ENCODE measurements around the genes MME and C3orf33.

DNA sequence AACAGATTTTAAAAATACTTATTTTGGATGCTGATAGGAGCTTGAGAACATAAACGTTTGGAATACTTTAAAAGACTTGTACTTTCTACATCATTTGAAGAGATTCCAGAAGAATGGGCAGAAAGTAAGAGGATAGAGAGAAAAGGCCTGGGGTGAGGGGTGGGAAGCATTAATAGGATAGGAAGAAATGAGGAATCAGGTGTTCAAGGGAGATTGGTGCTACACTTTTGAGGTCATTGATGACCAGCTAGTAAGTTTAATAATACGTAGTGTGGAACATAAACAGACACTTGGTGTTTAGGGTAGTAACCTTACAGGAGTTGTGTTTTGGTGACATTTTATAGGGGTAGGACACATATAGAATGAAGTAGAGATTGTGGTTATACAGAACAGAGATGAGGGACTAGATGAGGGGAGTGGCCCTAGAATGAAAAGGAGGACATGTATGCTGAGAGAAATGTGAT, 7.8 kb downstream of the MBNL1 start:
- PRO-cap: no peak
CAGE:
- cytosol, long polyA minus RNA: start-site peak on the plus strand centred at position 310 of the sequence, 72 bp wide, 7 reads
- cytosol, long polyA plus RNA: no peak
- long polyA plus RNA: no peak
- nucleus, long polyA minus RNA: no peak
- nucleus, long polyA plus RNA: no peak

GRCh38 chr3:152302370-152303060, 33.8 kb downstream of the MBNL1 start:
- PRO-cap: no peak
CAGE:
- cytosol, long polyA minus RNA: no peak
- cytosol, long polyA plus RNA: no peak
- long polyA plus RNA: no peak
- nucleus, long polyA minus RNA: no peak
- nucleus, long polyA plus RNA: no peak

- PRO-cap: no peak
CAGE:
- cytosol, long polyA minus RNA: no peak
- cytosol, long polyA plus RNA: no peak
- long polyA plus RNA: no peak
- nucleus, long polyA minus RNA: no peak
- nucleus, long polyA plus RNA: no peak
Measured at GRCh38 chr3:152321754-152322593, 53.2 kb downstream of the MBNL1 start.

DNA sequence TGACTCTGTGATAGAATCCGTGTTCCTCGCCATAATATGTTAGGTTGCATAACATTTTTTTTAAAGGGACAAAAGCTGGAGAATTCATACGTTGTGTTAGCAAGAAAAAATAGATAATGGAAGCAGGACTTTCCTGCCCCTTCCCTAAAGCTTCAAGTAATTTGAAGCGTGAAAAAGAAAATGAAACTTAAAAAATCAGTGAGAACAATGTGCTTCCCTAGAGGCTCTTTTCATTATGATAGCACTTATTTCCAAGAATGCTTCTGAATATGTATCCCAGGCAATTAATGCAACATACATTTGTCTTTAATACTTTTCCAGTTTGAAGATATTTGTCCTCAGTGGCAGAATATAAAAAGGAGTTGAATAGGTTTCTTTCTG, 113.6 kb downstream of the MBNL1 start:
- PRO-cap: no peak
CAGE:
- cytosol, long polyA minus RNA: no peak
- cytosol, long polyA plus RNA: no peak
- long polyA plus RNA: no peak
- nucleus, long polyA minus RNA: no peak
- nucleus, long polyA plus RNA: no peak

- PRO-cap: no peak
CAGE:
- cytosol, long polyA minus RNA: no peak
- cytosol, long polyA plus RNA: no peak
- long polyA plus RNA: no peak
- nucleus, long polyA minus RNA: no peak
- nucleus, long polyA plus RNA: no peak
Measured at GRCh38 chr3:152416748-152417482, 148.2 kb downstream of the MBNL1 start.

GRCh38 chr3:152621082-152621614, 213.8 kb upstream of the P2RY1 start:
- PRO-cap: no peak
CAGE:
- cytosol, long polyA minus RNA: no peak
- cytosol, long polyA plus RNA: no peak
- long polyA plus RNA: no peak
- nucleus, long polyA minus RNA: no peak
- nucleus, long polyA plus RNA: no peak

- PRO-cap: no peak
CAGE:
- cytosol, long polyA minus RNA: no peak
- cytosol, long polyA plus RNA: no peak
- long polyA plus RNA: no peak
- nucleus, long polyA minus RNA: no peak
- nucleus, long polyA plus RNA: no peak
Measured at GRCh38 chr3:153159039-153159330, 3.0 kb upstream of the RAP2B start.

GRCh38 chr3:153161761-153162123, 284 bp upstream of the RAP2B start:
- PRO-cap: bidirectional peak, plus-strand start at chr3:153162229, minus-strand start at chr3:153162067
CAGE:
- cytosol, long polyA minus RNA: no peak
- cytosol, long polyA plus RNA: no peak
- long polyA plus RNA: no peak
- nucleus, long polyA minus RNA: no peak
- nucleus, long polyA plus RNA: no peak

DNA sequence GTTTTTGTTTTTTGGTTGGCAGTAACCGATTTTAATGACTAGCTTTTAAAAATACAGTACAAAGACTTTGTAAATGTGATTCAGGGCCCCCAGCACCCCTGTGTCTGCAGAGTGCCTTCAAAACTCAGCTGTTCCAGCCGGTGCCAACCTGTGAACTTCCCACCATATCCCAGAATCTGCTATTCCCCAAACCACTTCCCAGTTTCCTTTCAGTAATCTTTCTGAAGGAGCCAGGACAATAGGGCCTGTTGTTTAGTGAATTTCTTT, 2.1 kb downstream of the RAP2B start:
- PRO-cap: unidirectional peak, minus-strand start at position 158 of the sequence
CAGE:
- cytosol, long polyA minus RNA: no peak
- cytosol, long polyA plus RNA: no peak
- long polyA plus RNA: no peak
- nucleus, long polyA minus RNA: no peak
- nucleus, long polyA plus RNA: no peak

GRCh38 chr3:153247593-153247823, 85.5 kb downstream of the RAP2B start:
- PRO-cap: no peak
CAGE:
- cytosol, long polyA minus RNA: no peak
- cytosol, long polyA plus RNA: no peak
- long polyA plus RNA: no peak
- nucleus, long polyA minus RNA: no peak
- nucleus, long polyA plus RNA: no peak

DNA sequence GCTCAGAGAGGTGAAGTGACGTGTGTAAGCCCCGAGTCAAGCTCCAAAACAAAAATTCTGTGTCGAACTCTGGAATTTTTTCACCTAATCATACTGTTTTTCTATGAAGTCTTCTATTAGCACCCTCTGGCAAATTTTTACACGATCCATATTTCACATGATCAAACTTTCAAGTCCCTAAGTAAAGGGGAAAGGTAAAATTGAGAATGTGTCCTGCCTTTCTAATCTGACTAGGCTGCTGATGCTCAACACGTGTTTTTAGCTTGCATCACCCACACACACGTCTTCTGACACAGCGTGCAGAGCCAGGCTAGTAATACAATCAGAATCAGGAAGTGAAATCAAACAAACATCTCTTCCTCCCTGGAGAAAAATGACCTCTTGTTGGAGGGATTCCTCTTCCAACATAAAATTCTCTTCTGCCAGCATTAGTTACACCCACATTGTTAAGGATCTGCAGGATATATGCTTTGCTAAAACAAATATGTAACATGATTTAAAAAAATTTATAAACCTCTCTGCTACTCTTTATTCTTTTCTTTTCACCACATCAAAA, 122.3 kb downstream of the RAP2B start:
- PRO-cap: no peak
CAGE:
- cytosol, long polyA minus RNA: no peak
- cytosol, long polyA plus RNA: no peak
- long polyA plus RNA: no peak
- nucleus, long polyA minus RNA: no peak
- nucleus, long polyA plus RNA: no peak

GRCh38 chr3:153293196-153293672, 131.2 kb downstream of the RAP2B start:
- PRO-cap: no peak
CAGE:
- cytosol, long polyA minus RNA: no peak
- cytosol, long polyA plus RNA: no peak
- long polyA plus RNA: no peak
- nucleus, long polyA minus RNA: no peak
- nucleus, long polyA plus RNA: no peak

- PRO-cap: no peak
CAGE:
- cytosol, long polyA minus RNA: no peak
- cytosol, long polyA plus RNA: no peak
- long polyA plus RNA: no peak
- nucleus, long polyA minus RNA: no peak
- nucleus, long polyA plus RNA: no peak
Measured at GRCh38 chr3:153734572-153735721, 386.2 kb upstream of the ARHGEF26 start.

DNA sequence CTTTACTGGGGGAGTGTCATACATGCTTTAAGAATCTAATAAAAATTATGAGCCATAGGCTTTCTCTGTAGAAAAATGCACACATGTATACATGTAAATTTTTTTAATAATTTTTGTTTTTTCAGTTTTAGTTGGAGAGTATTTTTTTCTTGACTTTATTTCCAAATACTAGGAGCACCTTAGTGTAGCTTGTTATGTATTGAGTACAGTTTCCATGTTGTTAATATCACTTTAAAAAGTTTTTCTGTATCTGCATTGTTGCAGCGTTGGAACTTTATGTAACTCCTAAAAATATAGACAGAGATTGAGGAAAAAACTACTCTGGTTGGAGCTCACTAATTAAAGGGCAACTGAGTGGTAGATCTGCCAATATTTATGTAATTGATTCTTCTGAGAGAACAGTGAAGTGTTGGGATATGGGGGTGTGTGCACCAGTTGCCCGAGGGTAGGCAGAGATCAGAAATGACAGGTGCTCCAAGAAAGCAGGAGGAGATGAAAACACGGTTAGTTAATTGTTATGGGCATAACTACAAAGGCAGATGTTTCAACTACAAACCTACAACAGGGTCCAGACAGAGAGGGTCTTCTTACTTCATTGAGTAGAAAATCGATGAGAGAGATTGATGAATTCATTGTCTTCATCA, 17.1 kb downstream of the ARHGEF26 start:
- PRO-cap: no peak
CAGE:
- cytosol, long polyA minus RNA: no peak
- cytosol, long polyA plus RNA: no peak
- long polyA plus RNA: no peak
- nucleus, long polyA minus RNA: no peak
- nucleus, long polyA plus RNA: no peak

DNA sequence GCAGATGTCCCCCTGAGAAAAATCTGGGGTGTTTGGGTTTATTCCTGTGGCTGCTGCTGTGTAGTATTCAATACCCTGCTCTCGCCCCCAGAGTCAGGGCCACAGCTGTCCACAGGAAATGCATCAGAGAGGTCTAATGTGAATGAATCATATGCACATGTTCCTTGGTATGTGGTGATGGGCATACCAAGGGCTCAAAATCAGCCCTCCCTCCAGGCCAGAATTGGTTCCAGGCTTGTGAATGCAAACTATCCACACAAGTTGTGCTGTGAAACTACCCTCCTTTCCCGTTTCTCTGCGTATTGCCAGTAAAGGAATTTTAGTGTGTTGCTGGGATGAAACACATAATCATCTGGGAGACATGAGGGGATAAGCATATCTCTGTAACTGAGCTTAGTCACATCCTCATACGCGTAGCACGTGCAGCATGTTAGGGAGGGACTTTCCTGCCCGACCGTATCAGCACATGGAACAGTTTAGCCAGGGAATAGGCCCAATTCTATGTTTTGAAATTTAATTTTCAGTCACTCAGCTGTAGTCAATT, 9.2 kb upstream of the MME start:
- PRO-cap: bidirectional peak, plus-strand start at position 220 of the sequence, minus-strand start at position 72 of the sequence
CAGE:
- cytosol, long polyA minus RNA: no peak
- cytosol, long polyA plus RNA: no peak
- long polyA plus RNA: no peak
- nucleus, long polyA minus RNA: no peak
- nucleus, long polyA plus RNA: no peak

DNA sequence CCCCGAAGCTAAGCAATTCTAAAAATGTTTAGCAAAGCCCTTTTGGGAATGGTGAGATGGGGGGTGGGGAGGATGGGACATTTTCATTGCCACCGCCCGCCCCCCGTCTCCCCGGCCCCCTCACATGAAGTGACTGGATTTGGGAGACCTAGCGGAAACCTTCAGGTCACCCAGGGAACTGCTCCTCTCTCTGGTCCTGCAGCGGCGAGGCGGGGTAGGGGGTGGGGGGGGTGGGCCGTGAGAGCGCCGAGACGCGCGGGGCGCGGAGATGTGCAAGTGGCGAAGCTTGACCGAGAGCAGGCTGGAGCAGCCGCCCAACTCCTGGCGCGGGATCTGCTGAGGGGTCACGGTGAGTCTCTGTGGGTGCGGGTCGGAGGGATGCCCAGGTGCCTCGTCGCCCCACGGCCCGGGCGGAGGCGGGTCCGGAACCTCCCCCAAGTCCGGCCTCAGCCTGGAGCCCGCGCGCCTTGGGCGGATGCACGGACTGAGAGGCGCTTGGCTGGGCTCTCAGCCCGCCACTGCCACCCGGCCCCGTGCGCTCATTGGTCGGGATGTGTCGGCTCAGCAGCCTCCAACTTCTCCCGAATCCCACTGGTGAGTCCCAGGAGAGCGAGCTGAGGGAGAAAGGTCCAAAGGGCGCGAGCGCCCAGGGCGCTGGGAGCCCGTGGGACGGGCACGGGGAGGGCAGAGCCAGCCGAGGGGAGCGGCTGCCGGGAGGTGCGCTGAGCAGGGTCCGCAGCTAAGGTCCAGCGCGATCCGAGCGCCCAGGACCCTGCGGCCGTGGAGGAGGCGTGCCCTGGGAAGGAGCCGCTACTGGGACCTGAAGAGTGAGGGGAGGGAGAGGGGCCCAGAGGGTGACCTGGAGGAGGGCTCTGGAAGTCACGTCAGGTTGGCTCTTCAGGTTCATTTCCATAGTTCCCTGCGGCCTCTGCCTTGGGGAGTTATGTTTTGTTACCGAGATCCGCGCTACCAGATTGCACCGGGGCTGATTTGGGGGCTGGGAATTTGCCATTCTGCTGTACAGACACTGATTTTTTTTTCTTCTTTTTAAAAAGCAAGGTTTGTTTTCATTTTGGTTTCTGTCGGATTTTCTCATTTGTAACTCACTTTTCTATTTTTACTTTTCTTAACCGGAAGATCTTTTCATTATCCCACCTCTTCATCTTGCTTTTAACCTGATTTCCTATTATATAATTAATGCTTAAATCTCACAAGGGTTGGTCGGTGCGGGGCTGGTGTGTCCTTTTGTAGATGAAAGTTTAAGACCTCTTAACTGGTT, at the start of gene MME:
Gene MME (plus strand): TSS at position 912 of the 1,279 bp plus-strand sequence.
- PRO-cap: unidirectional peak, plus-strand start at position 249 of the sequence; bidirectional peak, plus-strand start at position 632 of the sequence, minus-strand start at position 520 of the sequence
CAGE:
- cytosol, long polyA minus RNA: no peak
- cytosol, long polyA plus RNA: no peak
- long polyA plus RNA: start-site peak on the plus strand centred at position 254 of the sequence, 58 bp wide, 84 and 38 reads in 2 replicates; start-site peak on the plus strand centred at position 581 of the sequence, 78 bp wide, 21 and 16 reads in 2 replicates
- nucleus, long polyA minus RNA: start-site peak on the plus strand centred at position 270 of the sequence, 14 bp wide, 52 reads; start-site peak on the plus strand centred at position 473 of the sequence, 20 bp wide, 29 reads; start-site peak on the plus strand centred at position 567 of the sequence, 62 bp wide, 85 reads
- nucleus, long polyA plus RNA: start-site peak on the plus strand centred at position 203 of the sequence, 160 bp wide, 22 and 30 reads in 2 replicates; start-site peak on the plus strand centred at position 558 of the sequence, 81 bp wide, 22 and 22 reads in 2 replicates

DNA sequence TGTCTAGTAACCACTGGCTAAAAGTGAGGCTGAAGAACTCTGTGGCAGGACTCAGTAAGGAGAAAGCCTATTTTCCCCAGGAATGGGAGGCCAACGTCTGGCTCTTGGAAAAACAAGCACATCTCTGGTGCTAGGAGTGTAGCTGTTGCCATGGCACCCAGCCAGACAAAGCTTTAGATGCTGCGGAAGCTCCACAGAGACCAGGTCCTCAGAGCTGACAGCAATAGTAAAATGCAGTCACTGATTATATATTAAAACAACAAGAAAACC, 124.9 kb upstream of the STRIT1 start:
- PRO-cap: no peak
CAGE:
- cytosol, long polyA minus RNA: no peak
- cytosol, long polyA plus RNA: no peak
- long polyA plus RNA: no peak
- nucleus, long polyA minus RNA: no peak
- nucleus, long polyA plus RNA: no peak

DNA sequence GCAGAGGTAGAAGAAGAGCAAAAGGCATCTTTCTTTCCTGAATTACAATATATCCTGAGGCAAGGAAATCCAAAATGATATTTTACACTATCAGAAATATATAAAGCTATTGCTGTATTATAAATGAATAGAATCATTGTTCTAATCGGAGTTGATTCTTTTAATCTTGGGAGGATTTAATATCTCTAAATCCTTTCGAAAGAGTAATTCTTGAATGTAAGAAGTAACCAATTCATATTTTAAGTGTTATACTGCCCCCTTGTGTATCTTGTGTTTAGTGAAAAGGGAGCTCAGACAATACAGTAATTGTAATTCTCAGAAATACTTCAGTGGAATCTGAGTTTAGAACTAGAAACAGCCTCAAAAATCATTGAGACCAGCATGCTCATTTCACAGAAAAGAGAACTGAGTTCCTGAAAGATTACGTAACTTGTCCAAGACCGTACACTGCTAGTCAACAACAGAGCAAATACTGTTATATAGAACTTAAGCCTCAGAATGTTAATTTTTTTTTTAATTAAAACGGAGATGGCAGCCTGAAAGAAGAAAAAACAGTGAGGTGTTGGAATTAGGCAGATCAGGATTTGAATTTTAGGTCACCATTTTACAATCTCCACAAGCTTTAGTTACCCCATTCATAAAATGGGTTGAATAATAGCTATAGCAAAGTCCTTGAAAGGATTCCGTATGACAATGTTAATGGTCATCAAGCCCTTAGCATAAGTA, 42.9 kb downstream of the PLCH1 start:
- PRO-cap: no peak
CAGE:
- cytosol, long polyA minus RNA: no peak
- cytosol, long polyA plus RNA: no peak
- long polyA plus RNA: no peak
- nucleus, long polyA minus RNA: no peak
- nucleus, long polyA plus RNA: no peak

DNA sequence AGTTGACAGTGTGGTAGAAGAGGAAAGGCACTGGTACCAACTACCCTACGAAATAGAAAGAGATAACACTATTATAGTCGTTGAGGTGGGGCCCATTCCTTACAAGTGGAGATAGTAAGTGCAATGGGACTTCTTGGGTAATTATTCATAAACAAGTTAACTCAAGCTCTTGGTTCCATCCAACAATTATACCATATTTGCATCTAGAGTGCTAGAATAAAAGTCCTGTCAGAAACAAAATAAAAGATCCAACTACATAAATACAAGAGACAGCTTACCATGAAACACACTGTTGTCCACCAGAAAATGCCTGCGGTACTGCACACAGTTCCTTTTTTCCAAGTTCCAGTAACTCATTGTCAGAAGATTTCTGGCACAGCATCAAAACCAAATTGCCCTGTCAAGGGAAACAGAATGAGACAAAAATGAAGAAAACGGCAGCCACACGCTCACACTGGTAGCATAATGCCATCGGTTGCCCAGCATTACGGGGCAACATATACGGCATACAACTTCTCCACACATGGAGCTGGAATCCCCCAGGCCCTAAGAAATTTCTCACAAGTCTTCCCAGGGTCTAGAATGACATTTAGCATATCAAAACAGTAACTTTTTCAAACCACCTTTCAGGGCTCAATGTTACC, 40.9 kb downstream of the PLCH1 start:
- PRO-cap: no peak
CAGE:
- cytosol, long polyA minus RNA: no peak
- cytosol, long polyA plus RNA: no peak
- long polyA plus RNA: no peak
- nucleus, long polyA minus RNA: no peak
- nucleus, long polyA plus RNA: no peak

- PRO-cap: bidirectional peak, plus-strand start at chr3:155806022, minus-strand start at chr3:155805966; unidirectional peak, minus-strand start at chr3:155806268
CAGE:
- cytosol, long polyA minus RNA: no peak
- cytosol, long polyA plus RNA: no peak
- long polyA plus RNA: no peak
- nucleus, long polyA minus RNA: start-site peak on the minus strand at chr3:155806262-155806272, 22 reads
- nucleus, long polyA plus RNA: start-site peak on the minus strand at chr3:155806266-155806292, 8 and 20 reads in 2 replicates
Measured at GRCh38 chr3:155805474-155806617, at the start of gene C3orf33. TSS of gene C3orf33 (minus strand) at chr3:155806278.